Hair follicular keratinocyte (primary cell): ENCODE measurements around a stretch of chr10.

DNA sequence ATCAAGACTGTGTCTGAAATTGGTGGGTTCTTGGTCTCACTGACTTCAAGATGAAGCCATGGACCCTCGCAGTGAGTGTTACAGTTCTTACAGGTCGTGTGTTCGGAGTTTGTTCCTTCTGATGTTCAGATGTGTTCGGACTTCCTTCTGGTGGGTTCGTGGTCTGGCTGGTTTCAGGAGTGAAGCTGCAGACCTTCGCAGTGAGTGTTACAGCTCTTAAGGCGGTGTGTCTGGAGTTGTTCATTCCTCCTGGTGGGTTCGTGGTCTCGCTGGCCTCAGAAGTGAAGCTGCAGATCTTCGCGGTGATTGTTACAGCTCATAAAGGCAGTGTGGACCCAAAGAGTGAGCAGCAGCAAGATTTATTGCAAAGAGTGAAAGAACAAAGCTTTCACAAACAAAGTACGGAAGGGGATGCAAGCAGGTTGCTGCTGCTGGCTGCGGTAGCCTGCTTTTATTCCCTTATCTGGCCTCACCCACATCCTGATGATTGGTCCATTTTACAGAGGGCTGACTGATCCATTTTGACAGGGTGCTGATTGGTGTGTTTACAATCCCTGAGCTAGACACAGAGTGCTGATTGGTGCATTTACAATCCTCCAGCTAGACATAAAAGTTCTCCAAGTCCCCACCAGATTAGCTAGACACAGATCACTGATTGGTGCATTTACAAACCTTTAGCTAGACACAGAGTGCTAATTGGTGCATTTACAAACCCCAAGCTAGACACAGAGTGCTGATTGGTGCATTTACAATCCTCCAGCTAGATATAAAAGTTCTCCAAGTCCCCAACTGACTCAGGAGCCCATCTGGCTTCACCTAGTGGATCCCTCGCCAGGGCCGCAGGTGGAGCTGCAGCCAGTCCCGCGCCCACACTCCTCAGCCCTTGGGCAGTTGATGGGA is 102.2 kb downstream of the ZNF438 start:
- RAMPAGE, long total RNA: no peak

DNA sequence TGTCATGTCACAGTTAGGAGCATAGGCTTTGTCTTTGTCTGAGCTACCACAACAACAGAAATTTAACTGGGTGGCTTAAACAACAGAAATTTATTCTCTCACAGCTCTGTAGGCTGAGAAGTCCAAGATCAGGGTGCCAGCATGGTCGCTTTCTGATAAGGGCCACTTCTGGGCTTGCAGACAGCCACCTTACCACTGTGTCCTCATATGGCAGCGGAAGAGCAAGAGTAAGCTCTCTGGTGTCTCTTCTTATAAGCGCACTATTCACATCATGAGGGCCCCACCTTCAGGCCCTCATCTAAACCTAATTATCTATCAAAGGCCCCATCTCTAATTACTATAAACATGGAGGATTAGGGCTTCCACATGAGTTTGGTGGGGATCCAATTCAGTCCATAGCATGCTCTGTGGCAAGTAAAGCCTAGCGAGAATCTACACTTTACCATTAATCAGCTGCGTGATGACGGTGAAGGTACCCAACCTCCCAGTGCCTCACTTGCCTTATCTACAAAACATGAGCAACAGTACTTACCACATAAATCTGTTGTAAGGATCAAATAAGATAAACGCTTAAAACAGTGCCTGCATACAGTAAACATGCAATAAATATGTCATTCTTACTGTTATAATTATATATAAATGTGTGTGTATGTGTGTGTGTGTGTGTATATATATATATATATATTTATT is 17.3 kb downstream of the ZNF438 start:
- RAMPAGE, long total RNA: no peak

DNA sequence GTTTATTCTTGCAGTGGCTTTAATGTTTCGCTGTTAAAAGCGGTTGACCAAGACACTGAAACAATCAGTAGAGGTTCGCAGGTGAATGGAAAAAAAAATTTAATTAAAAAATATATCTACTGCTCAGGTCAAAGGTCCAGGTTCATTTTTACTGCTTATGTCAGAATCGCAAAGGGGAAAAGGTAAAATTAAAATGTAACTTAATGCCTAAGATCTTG is 103.1 kb upstream of the ZNF438 start:
- RAMPAGE, long total RNA: no peak

DNA sequence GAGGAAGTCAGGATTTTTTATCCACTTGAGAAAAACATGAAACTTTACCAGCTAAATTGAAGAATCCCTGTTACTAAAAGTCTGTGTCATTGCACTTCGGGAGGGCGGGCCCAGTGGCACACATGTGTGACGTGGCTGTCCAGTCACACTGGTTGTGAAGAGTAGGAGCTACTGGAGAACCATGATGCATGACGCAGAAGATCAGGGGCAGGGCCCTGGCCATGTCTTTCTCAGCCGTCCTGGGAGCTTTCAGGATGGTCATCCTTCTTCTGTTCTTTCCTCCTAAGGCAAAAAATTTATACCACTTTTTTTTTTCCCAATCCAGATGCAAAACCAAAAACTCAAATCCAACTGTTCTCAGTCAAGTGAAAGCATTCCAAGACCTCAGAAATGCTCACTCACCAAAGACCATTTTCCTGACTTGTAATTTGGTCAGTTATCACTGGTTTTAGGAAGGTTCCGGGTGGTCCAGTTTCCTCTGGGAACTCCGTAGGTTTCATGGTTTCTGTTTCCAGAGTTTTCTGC is 118.6 kb upstream of the ZNF438 start:
- RAMPAGE, long total RNA: no peak

- RAMPAGE, long total RNA: no peak
Observed at GRCh38 chr10:31322596-31323049, 3.6 kb downstream of the ZEB1 start.

GRCh38 chr10:31341103-31341949 is 22.3 kb downstream of the ZEB1 start:
- RAMPAGE, long total RNA: no peak

DNA sequence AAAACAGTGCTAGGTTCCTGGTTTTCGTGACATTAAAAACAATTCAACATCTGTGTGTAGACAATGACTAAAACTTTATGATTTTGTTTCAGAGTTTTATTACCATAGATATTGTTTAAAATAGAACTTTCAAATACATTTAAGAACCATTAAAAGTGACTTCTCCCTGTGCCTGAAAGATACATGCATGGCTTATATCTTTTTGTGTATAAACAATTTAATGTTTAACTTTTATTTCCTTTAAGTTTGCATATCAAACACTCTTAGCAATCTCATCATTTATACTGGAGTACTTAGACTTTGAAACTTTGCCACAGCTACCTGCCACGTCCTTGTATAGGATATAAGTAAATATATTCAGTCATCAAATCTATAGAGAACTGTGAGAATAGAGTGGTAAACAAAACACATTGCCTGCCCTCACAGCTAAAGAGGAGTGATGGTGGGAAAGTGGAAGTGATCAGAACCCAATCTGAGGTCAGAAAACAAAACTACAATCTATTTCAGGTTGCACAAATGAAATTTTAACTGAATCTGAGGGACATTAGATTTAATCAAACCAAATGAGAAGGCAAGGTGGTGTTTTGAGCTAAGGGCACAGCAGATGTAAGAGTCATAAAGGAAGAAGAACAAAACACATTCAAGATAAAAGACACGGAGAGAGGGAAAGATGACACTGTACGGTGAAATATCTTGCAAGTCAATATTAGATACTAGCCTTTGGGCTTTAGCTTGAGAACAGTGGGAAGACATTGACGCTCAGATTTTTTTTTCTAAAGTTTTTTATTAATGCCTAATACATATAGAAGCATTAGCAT is 74.8 kb downstream of the ZEB1 start:
- RAMPAGE, long total RNA: no peak

DNA sequence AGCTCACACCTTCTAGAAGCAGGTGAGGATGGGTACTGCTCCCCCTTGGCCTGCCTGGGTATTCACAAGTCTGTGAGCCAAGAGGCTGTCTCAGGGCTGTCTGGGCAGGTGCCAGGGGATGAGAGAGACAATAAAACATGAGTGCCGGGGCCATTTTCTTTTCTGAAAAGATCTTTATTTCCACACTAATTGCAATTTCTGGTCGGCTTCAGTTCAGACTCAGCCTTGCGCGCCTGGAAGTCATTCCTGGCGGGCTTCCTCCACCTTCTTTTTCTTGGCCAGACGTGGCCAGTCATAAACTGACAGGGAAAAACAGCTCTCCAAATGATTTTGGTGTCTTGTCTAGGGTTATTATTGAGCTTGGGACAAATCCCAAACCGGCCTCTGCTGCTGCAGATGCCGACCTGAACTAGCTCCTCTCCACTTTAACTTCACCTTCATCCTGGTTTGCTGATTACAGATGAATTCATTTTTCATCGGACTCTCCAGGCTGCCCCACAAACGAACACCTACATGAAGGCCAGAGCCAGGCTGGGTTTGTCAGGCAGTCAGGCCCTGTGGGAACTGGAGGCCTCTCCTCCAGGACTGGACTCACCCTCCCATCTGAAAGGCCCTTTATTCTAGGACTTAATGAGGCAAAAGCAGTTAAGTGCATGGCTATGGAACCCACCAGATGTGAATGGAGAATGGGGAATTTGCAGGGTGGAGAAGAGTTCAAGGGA is 171.0 kb downstream of the ARHGAP12 start:
- RAMPAGE, long total RNA: no peak

GRCh38 chr10:31822737-31822975 is 106.0 kb downstream of the ARHGAP12 start:
- RAMPAGE, long total RNA: no peak

GRCh38 chr10:31940693-31941390 is 12.2 kb upstream of the ARHGAP12 start:
- RAMPAGE, long total RNA: no peak

DNA sequence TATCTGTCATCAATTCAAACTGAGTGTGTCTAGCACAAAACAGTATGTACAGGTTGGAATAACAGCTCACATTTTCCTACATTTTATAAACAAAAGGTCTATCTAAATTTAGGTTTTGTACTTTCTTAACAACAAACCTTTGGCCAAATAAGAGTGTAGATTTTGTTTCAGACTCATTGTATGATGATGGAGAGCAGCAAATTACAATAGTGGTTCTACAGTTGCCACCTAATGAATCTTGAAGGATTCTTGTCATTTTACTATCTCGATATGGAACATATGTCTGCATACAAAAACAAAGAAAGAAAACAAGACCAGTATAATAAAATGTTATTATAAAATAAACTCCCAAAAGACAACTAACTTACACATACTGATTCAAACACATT is 20.8 kb downstream of the KIF5B start:
- RAMPAGE, long total RNA: no peak

GRCh38 chr10:32308229-32308501 is 38.8 kb downstream of the EPC1 start:
- RAMPAGE, long total RNA: no peak

DNA sequence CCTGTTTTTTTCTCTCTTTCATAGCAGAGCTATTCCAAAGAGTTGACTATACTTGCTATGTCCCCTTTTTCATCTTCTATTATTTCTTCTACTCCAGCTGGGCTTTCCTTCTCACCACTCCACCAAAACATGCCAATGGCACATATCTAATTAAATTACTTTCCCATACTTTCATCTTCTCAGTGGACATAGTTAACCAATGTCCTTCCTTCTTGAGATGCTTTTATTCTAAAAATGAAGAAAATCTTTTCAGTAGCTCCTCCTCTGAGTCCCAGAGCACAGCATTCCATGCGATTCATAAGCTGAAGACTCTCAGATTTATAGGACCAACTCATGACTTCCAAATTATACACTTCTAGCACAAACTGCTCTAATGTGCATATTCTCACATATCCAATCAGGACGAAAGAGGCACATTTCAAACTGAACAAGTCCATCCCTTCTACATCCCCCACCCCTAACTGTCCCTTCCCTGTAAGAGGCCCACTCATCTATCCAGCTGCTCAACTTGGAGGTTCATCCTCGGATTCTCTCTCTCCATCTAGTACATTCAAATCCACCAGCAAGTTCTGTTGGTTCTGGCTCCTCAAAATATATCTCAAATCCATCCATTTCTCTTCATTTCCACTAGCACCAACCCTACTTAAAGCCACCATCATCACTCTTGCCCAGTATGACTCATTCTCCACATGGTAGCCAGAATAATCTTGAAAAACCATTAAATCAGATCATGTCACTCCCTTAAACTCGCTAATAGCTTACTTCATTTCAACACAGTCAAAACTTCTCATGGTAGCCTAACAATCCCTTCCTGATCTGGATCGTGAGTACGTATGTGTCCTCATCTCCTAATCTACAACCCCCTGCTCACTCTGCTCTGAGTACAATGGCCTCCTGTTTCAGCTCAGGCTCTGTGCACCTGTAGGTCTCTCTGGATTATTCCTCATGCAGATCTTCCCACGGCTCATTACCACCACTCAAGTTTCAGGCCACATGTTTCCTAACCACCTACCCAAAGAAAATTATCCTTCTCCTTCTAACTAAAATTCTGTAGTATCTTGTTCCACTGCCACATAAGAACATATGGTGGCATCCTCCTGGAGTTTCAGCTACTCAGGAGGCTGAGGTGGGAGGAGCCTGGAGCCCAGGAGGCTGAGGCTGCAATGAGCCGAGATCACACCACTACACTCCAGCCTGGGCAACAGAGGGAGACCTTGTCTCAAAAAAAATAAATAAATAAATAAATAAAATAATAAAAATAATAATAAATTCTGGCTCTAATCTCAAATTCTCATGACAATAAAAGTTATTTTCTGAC is 8.8 kb downstream of the EPC1 start:
- RAMPAGE, long total RNA: no peak

GRCh38 chr10:32459308-32459558 is 13.3 kb downstream of the CCDC7 start:
- RAMPAGE, long total RNA: no peak

DNA sequence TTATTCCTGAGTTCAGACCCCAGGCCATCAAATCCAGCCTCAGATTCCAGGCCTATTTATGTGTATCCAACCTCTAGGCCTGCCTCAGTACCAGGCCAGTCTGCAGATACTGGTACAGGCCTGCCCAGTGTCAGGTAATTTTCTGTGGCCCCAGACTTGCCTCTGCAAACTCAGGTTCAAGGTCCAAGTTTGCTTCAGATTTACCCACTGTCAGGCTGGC is 169.8 kb downstream of the ITGB1 start:
- RAMPAGE, long total RNA: no peak

DNA sequence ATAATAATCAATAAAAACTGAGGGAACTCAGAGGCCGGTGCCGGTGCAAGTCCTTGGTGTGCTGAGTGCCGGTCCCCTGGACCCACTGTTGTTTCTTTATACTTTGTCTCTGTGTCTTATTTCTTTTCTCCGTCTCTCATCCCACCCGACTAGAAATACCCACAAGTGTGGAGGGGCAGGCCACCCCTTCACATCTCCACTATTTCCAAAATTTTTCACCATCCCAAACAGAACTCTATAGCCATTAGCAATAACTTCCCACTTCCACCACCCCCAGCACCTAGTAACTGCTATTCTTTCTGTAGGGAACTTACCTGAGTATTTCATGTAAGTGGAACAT is 62.8 kb downstream of the ITGB1 start:
- RAMPAGE, long total RNA: no peak

DNA sequence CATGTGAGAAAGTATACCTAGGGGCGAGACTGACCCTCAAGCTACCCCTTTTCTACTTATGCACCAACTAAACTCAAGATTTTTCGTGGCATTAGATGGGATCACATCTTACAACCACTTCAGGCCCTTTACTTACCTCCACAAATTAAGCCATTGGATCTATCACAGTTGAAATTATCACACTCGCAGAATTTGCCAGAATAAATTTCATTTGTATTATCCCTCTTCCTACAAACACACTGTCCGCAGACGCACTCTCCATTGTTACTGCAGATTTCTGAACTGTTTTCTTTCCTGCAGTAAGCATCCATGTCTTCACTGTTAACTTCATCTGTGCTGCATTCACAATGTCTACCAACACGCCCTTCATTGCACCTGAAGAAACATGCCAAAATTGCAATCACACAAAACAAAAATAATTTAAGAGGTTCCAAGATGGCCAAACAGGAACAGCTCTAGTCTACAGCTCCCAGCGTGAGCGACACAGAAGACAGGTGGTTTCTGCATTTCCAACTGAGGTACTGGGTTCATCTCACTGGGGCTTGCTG is 46.2 kb downstream of the ITGB1 start:
- RAMPAGE, long total RNA: no peak

- RAMPAGE, long total RNA: no peak
Observed at GRCh38 chr10:32961332-32962528, 3.7 kb upstream of the ITGB1 start.

DNA sequence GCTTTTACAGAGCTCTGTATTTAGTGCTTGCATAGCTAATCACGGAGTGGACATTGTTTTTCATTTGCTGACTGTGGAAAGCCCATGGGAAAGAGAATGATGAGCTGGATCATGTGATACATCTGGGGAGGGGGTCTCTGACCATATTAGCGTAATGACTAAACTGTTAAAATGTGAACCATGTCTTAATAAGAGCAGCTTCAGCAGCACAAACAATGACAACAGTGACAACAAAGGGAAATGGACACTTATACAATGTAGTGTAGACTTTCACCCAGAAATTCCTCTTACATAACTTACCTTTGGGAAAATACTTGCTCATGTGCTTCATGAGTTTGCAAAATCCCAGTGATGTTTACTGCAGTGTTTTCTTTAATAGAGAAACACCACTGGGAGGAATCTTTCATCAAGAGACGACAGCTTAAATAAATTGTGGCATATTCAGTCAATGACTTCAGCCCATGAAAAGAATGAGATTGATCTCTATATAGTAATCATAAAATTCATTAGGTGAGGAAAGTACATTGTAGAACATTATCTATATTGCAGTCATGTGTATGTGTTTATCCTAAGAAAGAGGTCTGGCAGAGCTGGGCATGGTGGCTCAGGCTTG is 44.1 kb upstream of the ITGB1 start:
- RAMPAGE, long total RNA: no peak

- RAMPAGE, long total RNA: no peak
Observed at GRCh38 chr10:33114306-33114902, 156.4 kb upstream of the ITGB1 start.